Breast epithelium (tissue), 2 donors: ENCODE measurements around a stretch of chr21.

- PRO-cap, result no peak
- RAMPAGE, long total RNA, 2 experiments, result no peak in any of the 2 experiments
Observed at GRCh38 chr21:45126070-45126755, 51.8 kb downstream of the ADARB1 start.

DNA sequence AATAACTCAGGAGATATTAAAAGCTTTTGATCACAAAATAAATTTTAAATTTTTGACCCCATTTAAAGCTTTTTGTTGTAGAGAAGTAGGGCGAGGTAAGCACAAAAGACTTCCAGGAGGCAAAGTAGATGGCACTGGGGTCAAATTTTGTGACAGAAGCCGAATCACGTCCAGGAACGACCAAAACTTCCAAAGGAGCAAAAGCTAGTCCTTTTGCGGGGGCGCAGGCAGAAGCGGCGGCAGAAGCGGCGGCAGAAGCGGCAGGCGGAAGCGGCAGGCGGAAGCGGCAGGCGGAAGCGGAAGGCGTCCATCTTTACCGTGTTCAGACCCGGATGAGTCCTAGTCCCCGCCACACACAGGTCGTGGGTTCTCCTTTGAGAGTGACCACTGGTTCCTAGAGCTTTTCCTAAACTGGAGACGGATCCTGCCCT, 53.7 kb downstream of the POFUT2 start:
- PRO-cap, result no peak
- RAMPAGE, long total RNA, 2 experiments, result no peak in any of the 2 experiments

DNA sequence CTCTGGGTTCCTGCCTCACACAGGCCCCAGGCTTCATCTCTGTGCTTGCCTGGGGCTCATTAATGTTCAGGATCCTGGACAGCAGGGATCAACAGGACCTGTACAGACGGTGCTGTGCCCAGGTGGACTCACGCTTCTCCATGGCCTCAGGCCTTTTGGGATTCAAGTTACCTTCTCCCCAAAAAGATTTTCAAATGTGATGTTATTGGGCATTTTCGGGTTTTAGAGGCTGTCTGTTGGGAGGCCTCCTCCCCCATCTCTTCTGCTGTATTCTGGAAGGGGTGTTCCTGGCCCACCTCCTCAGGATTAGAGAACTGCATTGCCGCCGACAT, 36.3 kb downstream of the POFUT2 start:
- PRO-cap, result no peak
- RAMPAGE, long total RNA, 2 experiments, result no peak in any of the 2 experiments

GRCh38 chr21:45328524-45329256, 41.0 kb upstream of the POFUT2 start:
- PRO-cap, result no peak
- RAMPAGE, long total RNA, 2 experiments, result no peak in any of the 2 experiments

- PRO-cap, result no peak
- RAMPAGE, long total RNA, 2 experiments, result no peak in any of the 2 experiments
Observed at GRCh38 chr21:45349659-45350536, 55.1 kb upstream of the COL18A1 start.

DNA sequence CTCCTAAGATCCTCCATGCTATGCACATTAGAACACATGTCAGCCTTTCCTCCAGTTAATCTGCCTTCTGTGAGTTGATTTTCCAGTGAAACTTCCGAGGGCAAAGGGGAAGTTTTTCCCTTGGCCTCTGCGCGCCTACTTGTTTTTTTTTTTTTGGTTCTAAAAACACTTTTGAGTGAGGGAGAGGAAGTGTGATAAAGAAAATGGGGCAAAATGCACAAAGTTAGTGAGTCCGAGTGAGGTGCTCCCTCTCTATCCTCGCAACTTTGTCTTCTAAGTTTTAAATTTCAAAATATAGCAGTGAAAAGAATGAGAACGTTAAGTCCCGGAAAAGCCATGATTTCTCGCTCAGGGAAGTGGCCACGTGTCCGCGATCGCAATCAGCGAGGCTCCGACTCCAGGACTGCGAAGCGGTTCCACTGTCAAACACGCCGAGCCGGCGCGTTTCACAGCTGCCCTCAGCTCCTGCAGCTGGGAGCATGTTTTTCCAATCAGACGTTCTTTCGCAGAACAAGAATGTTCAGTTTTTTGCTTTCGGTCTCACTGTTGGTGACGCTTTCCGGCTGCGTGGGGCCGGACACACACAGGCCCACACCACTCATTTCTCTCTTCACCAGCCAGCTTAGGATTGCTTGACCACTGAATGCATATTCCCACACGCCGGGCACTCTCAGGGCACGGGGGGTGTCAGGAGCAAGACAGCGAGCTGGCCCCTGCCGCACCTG, 47.6 kb upstream of the COL18A1 start:
- PRO-cap, result unidirectional peak, minus-strand start at position 268 of the sequence
- RAMPAGE, long total RNA, 2 experiments, result no peak in any of the 2 experiments

GRCh38 chr21:45374371-45375058, 30.4 kb upstream of the COL18A1 start:
- PRO-cap, result no peak
- RAMPAGE, long total RNA, 2 experiments, result no peak in any of the 2 experiments

DNA sequence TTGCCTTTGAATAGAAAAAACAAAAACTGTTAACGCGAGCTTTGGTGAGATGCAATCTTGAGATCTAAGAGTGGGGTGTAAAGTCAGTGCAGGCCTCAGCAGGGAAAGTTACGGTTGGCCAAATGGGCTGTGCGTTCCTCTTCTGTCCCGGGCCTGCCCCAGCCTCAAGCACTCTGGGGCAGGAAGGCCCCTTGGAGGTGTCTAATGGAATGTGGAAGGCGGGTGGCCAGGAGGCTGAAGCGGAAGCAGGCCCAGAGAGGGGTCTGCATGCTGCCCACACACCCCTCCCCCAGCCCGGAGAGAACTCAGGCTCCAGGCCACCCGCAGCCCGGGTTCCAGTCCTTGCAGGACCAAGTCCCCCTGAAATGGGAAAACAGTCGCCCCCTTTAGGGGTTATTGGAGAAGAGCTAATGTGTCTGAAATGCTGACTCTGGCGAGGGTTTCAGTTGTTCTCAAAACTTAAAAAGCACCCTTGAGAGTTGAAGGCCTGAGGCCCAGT, 1.9 kb downstream of the COL18A1 start:
- PRO-cap, result no peak
- RAMPAGE, long total RNA, 2 experiments, result no peak in any of the 2 experiments

- PRO-cap, result no peak
- RAMPAGE, long total RNA, 2 experiments, result no peak in any of the 2 experiments
Observed at GRCh38 chr21:45409399-45410220, 4.6 kb downstream of the COL18A1 start.

- PRO-cap, result no peak
- RAMPAGE, long total RNA, 2 experiments, result no peak in any of the 2 experiments
Observed at GRCh38 chr21:45410321-45411317, 5.7 kb downstream of the COL18A1 start.

GRCh38 chr21:45455011-45456379, 50.5 kb downstream of the COL18A1 start:
- PRO-cap, result bidirectional peak, plus-strand start at chr21:45455522, minus-strand start at chr21:45455398; unidirectional peak, minus-strand start at chr21:45456168
- RAMPAGE, long total RNA, 2 experiments, result start-site peak on the plus strand in 1 of 2 experiments, at chr21:45455484-45455525 at its widest, 28 reads per replicate

DNA sequence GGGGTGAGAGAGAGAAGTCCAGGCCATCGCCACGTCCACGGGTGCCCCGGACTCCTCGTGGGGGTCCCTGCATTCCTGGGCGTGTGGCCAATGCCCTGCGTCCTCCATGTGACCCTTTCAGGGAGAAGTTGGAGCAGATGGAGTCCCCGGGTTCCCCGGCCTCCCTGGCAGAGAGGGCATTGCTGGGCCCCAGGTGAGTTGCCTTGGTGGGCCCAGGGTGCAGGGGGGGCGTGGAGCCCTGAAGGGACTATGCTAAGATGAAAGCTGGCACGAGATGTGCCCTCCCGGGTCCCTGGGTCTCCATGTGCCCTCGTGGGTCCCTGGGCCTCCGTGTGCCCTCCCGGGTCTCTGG, 52.1 kb downstream of the SLC19A1 start:
- PRO-cap, result no peak
- RAMPAGE, long total RNA, 2 experiments, result start-site peak on the plus strand in 2 of 2 experiments, centred at position 136 of the sequence, 18 to 20 reads per replicate

DNA sequence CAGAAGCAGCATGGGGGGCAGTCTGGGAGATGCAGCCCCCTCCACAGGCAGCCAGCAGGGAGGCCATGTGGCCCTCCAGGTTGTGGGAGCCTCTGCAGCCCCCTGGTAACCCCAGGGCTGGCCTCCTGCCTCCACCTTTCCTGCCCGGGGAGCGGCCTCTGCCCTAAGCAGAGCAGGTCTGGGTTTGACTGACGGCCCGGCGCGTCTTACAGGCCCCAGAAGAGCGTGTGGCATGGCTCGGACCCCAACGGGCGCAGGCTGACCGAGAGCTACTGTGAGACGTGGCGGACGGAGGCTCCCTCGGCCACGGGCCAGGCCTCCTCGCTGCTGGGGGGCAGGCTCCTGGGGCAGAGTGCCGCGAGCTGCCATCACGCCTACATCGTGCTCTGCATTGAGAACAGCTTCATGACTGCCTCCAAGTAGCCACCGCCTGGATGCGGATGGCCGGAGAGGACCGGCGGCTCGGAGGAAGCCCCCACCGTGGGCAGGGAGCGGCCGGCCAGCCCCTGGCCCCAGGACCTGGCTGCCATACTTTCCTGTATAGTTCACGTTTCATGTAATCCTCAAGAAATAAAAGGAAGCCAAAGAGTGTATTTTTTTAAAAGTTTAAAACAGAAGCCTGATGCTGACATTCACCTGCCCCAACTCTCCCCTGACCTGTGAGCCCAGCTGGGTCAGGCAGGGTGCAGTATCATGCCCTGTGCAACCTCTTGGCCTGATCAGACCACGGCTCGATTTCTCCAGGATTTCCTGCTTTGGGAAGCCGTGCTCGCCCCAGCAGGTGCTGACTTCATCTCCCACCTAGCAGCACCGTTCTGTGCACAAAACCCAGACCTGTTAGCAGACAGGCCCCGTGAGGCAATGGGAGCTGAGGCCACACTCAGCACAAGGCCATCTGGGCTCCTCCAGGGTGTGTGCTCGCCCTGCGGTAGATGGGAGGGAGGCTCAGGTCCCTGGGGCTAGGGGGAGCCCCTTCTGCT, 30.0 kb downstream of the SLC19A1 start:
- PRO-cap, result no peak
- RAMPAGE, long total RNA, 2 experiments, result no peak in any of the 2 experiments

DNA sequence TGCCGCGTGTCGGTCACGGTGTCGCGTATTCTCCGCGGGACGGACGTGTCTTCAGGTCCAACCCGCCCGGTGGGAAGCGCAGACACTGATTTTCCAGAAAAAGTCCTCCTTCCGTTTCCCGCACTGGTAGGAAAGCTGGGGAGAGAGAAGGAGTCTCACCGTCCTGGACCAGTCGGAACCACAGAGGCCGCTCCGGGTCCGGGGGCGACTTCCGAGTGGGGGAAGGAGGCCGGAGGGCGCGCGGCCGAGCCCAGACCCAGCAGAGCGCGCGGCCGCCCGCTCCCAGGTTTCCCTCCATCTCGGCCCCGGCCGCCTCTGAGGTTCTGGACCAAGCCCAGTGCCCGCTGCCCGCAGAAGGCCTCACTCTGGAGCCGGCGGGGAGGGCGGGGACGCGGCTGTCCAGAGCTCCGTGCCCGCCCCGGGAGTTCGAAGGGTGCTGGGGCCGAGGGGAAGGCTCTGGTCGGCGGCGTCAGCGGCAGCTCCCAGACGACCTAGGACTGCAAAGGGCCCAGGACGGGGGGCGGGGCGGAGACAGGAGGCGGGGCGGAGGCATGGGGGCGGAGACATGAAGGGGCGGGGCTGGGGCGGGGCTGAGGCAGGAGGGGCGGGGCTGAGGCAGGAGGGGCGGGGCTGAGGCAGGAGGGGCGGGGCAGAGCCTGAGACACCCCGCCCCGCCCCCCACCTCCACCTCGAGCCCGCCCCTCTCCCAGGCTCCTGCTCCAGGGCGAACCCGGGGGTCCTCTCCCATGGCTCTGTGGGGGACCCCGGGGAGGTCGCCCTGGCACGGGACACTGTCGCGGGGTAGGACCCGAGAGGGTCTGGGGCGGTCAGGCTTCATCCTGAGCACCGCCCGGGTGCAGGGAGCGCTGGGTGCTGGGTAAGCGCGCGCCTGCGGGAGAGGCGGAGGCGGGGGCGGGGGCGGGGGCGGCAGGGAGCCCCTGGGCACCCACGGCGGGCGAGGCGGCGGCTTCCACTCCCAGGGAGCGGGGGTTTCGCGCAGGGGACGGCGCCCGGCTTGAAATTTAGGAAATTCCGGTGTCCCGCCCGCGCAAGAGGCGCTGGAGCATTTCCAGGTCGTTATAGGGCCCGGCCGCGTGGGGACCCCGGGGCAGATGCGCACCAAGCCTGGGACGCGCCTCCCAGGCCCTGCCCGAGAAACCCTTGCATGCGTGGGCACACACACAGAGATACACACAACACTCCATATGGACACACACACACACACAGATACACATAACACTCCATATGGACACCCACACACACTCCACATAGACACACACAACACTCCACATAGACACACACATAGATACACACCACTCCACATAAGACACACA, 48.3 kb upstream of the SLC19A1 start:
- PRO-cap, result unidirectional peak, minus-strand start at position 477 of the sequence
- RAMPAGE, long total RNA, 2 experiments, result no peak in any of the 2 experiments

DNA sequence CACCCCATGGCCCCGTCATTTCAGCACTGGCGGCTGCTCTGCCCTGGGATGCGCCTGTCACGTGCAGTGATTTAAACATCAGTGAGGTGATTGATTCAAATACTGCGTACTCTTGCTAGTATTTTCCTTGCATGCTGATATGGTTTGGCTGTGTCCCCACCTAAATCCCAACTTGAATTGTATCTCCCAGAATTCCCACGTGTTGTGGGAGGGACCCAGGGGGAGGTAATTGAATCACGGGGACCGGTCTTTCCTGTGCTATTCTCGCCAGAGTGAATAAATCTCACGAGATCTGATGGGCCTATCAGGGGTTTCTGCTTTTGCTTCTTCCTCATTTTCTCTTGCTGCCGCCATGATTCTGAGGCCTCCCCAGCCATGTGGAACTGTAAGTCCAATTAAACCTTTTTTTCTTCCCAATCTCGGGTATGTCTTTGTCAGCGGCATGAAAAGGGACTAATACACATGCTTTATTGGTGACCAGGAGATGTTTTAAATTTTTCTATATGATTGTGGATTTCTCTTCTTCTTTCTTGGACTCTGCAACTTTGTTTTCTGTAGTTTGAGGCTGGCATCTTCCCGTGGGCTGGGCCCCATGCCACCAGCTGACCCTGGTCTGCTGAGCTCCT, 50.1 kb upstream of the PCBP3 start:
- PRO-cap, result no peak
- RAMPAGE, long total RNA, 2 experiments, result no peak in any of the 2 experiments

DNA sequence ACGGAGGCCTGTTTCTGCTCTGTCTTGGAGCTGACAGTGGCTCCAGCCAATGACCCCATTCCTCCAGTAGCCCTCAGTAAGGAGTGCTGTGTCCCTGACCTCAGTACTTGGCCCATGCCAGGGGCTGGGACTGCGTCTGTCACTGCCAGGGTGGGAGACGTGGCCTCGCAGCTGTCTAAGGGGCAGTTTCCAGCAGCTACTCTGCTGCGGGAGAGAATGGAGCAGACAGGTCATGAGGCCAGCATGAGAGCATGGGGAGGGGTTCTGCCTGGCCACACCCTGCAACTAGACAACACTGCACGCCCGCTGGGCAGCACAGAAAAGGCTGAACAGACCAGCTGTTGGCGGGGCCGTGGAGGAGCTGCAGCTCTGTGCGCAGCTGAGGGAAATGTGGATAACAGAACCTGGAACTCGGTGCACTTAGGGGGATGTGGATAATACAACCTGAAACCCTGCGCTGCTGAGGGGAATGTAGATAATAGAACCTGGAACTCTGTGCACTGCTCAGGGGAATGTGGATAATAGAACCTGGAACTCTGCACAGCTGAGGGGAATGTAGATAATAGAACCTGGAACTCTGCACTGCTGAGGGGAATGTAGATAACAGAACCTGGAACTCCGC, 91.5 kb upstream of the COL6A1 start:
- PRO-cap, result no peak
- RAMPAGE, long total RNA, 2 experiments, result no peak in any of the 2 experiments

- PRO-cap, result no peak
- RAMPAGE, long total RNA, 2 experiments, result no peak in any of the 2 experiments
Observed at GRCh38 chr21:45957929-45958571, 23.5 kb upstream of the COL6A1 start.

GRCh38 chr21:46004958-46005161, 23.3 kb downstream of the COL6A1 start:
- PRO-cap, result no peak
- RAMPAGE, long total RNA, 2 experiments, result no peak in any of the 2 experiments

- PRO-cap, result no peak
- RAMPAGE, long total RNA, 2 experiments, result no peak in any of the 2 experiments
Observed at GRCh38 chr21:46031690-46031889, 50.0 kb downstream of the COL6A1 start.

DNA sequence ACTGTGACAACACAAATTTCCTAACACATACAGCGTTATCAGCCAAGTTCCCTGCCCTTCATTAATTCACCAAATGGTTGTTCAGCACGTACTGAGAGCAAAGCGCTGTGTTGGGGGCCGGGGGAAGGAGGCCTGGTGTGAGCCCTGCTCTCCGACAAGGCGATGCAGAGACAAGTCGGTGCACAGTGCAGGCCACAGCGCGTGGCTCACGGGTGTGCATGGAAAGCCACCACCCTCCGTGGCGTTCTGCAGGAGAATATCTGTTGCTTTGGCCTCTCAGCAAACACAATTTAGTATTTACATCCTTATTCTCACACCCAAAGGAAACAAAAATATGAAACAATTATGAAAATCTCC, 31.7 kb upstream of the COL6A2 start:
- PRO-cap, result no peak
- RAMPAGE, long total RNA, 2 experiments, result no peak in any of the 2 experiments